Mesenchymal stem cell of Wharton's jelly (primary cell): ENCODE data around the gene CACNB2.

DNA sequence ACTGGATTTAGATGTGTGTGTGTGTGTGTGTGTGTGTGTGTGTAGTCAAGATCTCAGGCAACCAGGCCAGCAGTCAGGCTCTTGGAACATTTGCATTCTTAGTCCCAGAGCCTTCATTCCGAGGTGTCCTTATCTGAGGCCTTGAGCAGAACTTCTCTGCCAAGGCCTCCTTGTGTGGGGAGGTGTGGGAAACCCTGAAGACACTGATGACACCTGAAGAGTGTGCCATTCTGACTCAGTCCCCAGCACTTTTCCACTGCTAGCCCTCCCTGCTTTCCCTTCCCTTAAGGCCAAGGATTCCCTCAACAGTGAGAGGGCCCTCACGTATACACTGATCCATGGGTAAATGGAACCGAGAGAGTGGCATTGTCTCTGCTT, 30.4 kb downstream of the TRDMT1 start:
- CAGE, long polyA plus RNA: no peak

DNA sequence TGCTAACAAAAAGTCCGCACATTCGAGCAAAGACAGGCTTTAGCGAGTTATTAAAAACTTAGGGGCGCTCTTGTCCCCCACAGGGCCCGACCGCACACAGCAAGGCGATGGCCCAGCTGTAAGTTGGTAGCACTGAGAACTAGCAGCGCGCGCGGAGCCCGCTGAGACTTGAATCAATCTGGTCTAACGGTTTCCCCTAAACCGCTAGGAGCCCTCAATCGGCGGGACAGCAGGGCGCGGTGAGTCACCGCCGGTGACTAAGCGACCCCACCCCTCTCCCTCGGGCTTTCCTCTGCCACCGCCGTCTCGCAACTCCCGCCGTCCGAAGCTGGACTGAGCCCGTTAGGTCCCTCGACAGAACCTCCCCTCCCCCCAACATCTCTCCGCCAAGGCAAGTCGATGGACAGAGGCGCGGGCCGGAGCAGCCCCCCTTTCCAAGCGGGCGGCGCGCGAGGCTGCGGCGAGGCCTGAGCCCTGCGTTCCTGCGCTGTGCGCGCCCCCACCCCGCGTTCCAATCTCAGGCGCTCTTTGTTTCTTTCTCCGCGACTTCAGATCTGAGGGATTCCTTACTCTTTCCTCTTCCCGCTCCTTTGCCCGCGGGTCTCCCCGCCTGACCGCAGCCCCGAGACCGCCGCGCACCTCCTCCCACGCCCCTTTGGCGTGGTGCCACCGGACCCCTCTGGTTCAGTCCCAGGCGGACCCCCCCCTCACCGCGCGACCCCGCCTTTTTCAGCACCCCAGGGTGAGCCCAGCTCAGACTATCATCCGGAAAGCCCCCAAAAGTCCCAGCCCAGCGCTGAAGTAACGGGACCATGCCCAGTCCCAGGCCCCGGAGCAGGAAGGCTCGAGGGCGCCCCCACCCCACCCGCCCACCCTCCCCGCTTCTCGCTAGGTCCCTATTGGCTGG, 498 bp downstream of the VIM start:
- CAGE, long polyA plus RNA: no peak

DNA sequence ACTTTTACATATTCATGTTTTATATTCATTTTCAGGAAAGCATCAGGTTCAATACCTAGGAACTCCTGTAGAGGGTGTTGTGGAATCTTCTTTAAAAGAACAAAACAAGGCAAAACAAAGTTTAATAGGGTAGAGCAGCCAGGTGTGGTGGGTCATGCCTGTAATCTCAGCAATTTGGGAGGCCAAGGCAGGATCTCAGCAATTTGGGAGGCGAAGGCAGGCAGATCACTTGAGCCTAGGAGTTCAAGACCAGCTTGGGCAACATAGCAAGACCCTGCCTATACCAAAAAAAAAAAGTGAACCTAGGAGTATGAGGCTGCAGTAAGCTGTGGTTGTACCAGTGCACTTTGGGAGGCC, 45.1 kb downstream of the ST8SIA6 start:
- CAGE, long polyA plus RNA: no peak

DNA sequence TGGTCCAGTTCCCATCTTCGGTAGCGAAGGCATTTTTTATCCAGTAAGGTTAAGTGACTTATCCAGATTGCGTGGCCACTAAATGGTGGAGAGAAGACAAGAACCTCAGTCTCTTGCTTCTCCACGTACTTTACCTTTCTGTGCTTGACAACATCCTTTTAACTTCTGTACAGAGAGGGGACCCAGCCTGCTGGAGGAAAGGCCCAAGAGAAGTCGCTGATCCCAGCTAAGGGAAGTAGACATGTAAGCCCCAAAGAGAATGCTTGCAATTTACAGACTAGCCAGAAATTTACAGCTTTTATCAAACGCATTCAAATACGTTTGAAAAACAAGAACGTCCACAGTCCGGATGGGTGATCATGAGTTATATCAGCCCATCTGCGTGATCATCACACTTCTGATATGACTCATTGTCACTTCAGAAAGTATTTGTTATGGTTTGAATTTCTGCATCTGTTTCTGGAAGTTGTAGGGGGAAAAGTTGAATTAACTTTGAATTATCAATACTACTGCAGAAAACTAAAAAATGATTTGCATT, 56.8 kb upstream of the ST8SIA6 start:
- CAGE, long polyA plus RNA: no peak

DNA sequence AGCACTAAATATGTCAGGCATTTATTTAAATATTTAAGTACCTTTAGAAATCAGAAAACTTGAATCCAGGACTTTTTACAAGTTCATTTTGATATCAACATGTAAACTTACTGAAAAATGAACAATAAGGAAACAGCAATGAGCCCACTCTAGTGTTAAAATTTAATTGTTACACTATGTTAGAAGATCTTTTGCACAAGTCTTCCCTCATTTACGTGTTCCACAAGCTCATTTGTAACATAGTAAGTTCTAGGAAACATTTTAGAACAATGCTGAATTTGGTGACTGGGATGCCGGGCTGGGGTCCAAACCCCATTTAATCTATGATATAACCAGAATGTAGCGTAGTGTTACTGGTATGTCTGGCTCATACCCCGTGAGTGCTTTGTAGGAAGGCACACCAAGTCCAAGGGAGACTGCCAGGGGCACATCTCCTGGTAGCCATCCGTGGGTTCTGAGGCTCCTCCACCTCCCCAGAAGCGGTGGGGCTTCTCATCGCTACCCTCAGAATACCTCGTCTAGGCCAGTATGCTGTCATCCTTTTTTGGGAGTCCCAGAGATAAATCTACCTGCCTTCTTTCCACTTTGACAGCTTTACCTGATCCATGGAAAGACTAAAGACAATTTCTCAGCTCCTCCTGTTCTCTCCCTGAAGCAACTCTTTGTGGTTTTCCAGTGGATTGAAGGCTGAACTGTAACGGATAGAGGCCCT, 21.3 kb upstream of the TMEM236 start:
- CAGE, long polyA plus RNA: no peak

DNA sequence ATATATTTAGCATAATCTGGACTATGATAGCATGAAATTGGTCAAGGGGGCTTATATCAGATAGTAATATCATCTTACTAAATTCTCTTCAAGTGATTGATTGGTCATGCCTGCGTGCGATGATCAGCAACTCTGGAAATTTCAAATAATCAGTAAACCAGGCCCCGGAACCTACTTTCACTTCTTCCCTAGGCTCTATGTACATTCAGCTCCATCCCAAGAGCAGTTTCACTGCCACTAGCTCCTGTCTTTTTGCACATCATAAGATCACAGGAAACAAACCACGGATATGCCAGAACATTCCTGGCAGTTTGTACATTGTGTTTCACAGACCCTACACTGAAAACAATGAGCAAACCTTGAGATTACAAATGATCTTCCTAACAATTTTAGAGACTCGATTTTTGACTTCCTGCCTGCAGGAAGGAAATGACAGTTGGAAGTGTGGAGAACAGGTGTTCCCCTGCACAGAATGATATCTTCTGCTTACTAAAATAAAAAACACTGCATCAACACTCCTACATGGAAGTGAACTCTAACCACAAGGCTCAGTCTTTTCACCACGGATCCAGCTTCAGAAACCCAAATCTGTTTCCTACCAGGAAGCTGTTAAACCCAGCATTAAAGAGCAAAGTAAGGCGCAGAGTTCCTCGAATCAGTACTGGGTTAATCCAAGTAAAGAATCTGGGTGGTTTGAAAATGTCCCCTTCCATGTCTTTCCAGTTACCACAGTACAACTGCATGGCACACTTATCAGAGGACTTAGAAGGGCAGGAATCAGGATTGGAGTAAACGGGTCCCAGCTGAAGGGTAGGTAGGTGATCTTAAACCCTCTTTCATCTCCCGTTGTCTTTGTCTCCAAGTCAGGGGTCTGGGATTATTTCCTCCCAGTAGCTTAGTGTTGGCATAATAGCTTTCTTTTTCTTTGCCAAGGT, 7.5 kb upstream of the TMEM236 start:
- CAGE, long polyA plus RNA: no peak

DNA sequence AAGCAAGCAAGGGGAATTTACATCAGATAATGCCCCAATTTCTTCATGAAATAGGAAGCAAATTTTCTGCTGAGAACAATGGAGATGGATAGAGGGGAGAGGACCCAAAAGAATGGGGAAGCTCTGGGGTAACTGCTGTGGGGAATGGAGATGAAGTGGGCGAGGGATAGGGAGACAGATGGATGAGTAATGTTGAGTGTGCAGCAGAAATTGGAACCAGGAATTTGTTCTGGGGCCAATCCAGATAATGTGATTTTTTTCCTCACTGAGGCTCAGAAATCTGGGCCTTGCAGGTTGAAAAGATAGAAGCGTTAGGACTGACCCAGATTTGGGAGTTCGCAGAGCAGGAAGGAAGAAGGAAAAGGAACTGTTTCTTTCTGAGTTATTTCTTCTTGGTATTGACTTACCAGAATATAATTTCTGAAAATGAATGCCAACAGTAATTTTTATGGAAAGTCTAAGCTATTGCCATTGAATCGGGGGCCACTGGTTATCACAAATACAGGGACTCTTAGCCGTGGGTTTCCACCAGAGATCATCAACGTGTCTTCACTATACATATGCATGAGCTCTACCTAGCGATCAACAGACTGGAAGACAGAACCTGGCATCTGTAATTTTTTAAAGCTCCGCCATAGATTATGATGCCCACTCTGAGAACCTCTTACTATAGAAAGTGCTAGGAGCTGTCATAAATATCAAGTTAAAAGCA, 24.3 kb upstream of the MRC1 start:
- CAGE, long polyA plus RNA: no peak

DNA sequence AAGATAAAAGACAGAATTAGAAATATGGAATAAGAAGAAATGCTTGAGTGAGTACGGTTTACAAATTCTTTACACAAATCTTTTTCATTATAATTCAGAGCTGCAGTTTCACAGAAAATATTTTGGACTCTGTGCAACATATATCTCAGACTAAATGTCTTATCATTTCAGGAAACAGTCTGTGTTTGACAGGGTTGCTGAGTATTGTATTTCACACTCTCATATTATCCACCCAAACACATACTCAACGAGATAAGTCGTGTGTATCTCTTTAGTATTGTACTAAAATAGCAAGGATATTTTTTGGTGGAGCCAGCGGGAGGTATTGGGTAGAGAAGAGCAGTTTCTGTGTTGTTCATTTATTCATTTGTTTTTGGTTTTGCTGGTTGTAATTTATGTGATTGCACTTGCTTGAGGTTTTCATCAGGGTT, 39.0 kb upstream of the SLC39A12 start:
- CAGE, long polyA plus RNA: no peak

DNA sequence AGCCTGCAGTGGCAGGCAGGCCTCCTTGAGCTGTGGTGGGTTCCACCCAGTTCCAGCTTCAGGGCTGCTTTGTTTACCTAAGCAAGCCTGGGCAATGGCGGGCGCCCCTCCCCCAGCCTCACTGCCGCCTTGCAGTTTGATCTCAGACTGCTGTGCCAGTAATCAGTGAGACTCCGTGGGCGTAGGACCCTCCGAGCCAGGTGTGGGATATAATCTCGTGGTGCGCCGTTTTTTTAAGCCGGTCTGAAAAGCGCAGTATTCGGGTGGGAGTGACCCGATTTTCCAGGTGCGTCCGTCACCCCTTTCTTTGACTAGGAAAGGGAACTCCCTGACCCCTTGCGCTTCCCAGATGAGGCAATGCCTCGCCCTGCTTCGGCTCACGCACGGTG, 84.4 kb downstream of the SLC39A12 start:
- CAGE, long polyA plus RNA: no peak

GRCh38 chr10:18139917-18140517, at the start of gene CACNB2:
CACNB2 (plus strand) TSS chr10:18140424.
- CAGE, long polyA plus RNA: no peak

GRCh38 chr10:18260247-18260962, 120.2 kb downstream of the CACNB2 start:
- CAGE, long polyA plus RNA: no peak

DNA sequence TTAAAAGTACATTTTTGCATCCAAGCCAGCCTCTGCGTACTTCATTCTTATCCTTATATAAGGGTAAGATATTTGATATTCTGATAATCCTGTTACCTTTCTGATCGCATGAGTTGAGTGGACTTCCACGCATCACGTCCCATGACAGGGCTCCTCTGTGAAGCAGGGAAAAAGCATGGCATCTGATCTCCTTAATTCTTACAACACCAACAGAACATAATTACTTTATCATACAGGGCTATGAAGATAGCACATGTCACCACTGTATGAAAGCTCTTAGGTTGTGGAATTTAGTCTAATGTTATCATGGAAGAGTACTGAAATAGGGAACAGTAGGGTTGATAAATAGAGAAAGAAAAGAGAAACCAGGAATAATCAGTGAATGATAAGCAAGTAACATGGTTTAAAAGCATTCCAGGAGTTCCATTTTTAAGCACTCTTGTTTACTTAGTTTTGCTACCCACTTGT, 211.9 kb downstream of the CACNB2 start:
- CAGE, long polyA plus RNA: no peak

GRCh38 chr10:18400356-18401414, 250.7 kb downstream of the NSUN6 start:
- CAGE, long polyA plus RNA: no peak

- CAGE, long polyA plus RNA: no peak
Measured at GRCh38 chr10:18661337-18662054, 2.3 kb downstream of the ARL5B start.

- CAGE, long polyA plus RNA: no peak
Measured at GRCh38 chr10:19050603-19051074, 2.0 kb downstream of the MALRD1 start.

GRCh38 chr10:19638365-19639202, 177.6 kb upstream of the PLXDC2 start:
- CAGE, long polyA plus RNA: no peak

DNA sequence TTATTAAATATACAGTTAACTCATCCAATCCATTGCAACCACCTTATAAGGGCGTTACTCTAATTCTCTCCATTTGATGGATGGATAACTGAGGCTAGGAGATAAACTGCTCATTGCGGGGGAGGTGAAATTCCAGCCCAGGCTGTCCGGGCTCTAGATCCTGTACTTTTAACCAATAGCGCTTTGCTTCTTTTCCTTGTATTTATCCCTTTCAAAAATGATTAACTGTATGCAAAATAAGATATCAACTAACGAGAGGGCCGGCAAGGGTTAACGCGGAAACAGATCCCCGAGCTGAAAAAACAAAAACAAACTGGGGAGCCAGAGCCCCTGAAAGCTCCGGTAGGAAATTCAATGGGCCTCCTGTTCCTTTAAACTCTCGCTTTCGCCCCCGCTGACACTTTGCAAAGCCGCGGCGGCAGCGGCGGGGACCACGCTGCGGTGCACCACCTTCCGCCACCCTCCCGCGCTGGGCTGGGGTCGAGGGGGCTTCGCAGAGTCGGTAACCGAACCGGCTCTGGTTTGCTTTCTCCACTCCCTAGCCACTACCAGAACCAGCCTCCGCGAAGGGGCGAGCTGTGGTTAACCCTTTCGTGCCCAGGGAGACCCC, 984 bp upstream of the PLXDC2 start:
- CAGE, long polyA plus RNA: no peak

- CAGE, long polyA plus RNA: no peak
Measured at GRCh38 chr10:19819347-19819827, 3.2 kb downstream of the PLXDC2 start.

DNA sequence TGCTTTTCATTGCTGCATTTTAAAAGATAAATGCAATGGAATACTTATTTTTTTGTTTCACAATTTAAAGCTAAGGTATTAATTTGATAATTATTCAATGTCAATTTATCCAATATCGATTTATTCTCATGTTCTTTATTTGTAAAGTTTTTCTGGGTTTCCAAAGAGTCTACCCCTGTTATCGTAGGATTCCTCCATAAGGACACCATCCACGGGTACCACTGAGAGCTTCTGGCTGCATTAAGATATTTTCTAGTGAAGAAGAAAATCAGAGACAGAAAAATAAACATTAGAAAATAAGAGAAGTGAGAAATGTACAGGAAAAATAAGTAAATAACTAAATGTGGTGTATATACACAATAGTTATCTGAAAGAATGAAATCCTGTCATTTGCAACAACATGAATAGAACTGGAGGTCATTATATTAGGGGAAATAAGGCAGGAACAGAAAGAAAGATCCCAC, 27.0 kb downstream of the PLXDC2 start:
- CAGE, long polyA plus RNA: no peak

- CAGE, long polyA plus RNA: no peak
Measured at GRCh38 chr10:20005256-20006177, 189.3 kb downstream of the PLXDC2 start.